ENCODE measurements around a stretch of chr1.

DNA sequence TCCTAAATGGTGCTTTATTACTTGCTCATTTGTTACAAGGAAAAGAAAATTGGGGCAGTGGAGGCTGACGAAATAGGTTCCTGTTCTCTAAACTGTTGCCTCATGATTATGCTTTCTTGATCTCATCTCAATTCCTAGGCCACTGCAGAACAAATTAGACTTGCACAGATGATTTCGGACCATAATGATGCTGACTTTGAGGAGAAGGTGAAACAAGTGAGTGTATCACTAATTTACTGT, 6.3 kb downstream of the UBAP2L start:
- PRO-cap, result no peak

DNA sequence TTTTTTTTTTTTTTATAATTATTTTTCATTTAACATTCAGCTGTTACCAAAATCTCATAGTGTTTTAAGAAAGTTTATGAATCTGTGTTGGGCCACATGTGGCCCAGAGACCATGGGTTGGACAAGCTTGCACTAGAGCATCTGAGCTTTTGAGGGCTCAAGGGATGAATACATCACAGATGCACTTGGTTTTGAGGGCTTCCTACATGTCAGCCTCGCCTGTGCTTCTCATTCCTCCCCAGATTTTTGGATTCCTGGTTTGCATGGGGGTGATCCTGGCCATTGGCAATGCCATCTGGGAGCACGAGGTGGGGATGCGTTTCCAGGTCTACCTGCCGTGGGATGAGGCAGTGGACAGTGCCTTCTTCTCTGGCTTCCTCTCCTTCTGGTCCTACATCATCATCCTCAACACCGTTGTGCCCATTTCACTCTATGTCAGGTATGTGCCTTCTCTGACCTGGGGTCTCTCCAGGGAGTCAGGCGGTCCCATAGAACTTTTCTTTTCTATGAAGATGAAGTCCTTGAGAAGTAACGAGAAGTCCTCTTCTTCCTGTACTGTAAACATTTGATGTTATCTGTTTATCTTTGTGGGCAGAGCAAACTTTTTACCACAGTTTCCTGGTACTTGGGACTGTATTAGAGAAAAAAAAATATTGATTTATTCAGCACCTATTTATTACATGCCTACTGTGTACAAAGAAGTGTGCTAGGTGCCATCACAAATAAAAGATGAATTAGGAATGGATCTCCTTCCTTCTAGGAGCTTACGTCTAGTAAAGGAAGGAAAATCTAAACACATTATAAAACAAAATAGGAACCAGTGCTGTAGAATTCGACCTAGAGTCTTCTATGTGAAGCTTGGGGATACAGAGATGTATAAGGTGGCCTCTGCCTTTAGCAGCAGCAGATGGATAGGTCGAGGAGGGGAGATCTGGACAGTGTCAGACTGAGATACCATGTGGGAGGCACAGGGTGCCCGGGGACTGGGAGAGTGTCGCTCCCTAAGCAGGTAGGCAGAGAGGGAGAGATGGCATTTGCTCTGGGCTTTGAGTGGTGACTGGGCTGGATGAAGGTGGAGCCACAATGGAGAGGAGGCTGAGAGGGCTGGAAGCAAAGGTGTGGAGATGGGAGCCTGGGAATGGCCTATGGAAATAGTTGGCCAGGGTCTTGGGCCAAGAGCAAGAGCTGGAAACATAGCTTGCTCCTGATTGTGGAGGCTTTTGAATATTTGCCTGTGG, 12.2 kb downstream of the ATP8B2 start:
- PRO-cap, result no peak

DNA sequence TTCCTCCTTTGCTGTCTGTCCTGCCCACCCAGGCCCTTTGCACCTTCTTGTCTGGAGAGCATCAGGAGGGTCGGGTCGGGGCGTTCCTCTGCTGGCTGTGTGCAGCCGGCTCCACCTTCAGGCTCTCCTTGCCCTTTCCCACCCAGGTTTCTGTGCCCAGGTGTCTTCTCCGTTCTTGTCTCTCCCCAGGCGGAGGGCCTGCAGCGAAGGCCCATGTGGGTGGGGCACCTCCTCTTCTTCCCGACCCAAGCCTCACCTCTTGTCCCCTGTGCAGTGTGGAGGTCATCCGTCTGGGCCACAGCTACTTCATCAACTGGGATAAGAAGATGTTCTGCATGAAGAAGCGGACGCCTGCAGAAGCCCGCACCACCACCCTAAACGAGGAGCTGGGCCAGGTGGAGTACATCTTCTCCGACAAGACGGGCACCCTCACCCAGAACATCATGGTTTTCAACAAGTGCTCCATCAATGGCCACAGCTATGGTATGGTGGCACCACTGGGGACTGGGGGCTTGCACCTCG, 15.3 kb downstream of the ATP8B2 start:
- PRO-cap, result no peak

- PRO-cap, result no peak
Measured at GRCh38 chr1:154407960-154408384, 2.8 kb downstream of the IL6R start.

- PRO-cap, result no peak
Measured at GRCh38 chr1:154434276-154435439, 29.5 kb downstream of the IL6R start.

DNA sequence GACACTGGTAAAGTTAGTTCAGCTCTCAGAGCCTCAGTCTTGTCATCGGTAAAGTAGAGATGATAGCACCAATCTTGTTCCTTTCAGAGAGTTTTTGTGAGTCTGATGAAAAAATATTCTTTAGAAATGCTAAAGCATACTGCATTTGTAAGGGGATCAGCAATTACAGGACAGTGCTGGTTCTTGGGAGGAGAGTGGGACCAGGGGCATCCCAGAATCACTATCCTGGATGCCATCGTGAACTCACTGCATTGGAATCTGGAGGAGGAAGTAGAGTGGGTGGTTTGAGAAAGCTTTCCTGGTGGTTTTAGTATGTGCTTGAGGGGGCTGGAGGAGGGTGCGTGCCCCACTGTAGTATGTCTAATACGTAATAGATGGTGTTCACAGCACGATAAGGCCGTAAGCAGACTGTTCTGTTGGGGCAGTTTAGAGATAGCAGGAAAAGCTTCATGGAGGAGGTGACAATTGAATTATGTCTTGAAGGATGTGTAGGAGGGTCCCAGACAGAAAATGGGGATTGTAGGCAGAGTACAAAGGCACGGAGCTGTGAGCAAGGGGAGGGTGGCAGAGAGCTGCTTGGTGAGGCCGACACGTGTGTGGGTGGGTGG, 36.8 kb downstream of the IL6R start:
- PRO-cap, result no peak

GRCh38 chr1:154499431-154499987, 2.5 kb upstream of the TDRD10 start:
- PRO-cap, result no peak

DNA sequence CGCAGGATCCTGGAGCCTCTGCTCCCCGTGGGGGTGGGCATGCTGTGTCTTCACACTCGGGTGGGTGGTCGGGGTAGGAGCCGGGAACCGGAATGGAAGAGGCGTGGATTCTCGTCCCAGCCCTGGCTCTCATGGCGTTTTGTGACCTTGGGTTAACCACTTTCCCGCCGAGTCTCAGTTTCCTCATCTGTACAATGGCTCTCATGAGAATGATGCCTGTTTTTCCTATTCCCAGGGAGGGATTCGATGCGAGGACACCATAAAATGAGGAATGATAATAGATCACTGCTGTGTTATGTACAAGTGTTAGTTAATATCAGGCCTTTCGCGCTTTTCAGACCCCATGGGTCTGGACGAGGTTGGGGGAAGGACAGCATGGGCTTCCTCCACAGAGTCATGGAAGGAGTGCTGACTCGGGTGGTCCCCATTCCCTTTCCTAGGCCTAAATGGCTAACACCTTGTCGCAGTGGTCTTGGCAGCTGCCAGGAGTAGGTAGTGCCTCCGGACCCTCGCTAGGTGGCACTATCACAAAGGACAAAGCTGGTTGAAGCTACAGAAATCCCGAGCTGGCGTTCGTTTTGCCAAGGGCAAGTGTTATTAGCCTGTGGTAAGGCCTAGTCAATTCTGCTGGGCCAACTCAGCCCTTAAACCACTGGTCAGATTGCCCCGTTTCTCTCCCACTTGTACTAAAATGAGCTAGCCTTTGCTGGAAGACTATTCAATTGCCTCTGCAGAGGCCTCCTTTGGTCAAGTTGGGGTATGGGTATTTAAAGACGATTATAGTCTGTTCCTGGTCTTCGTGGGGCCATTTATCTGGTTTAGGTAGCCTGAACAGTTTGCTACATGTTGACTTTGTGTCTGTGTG, 938 bp upstream of the UBE2Q1 start:
- PRO-cap, result no peak

DNA sequence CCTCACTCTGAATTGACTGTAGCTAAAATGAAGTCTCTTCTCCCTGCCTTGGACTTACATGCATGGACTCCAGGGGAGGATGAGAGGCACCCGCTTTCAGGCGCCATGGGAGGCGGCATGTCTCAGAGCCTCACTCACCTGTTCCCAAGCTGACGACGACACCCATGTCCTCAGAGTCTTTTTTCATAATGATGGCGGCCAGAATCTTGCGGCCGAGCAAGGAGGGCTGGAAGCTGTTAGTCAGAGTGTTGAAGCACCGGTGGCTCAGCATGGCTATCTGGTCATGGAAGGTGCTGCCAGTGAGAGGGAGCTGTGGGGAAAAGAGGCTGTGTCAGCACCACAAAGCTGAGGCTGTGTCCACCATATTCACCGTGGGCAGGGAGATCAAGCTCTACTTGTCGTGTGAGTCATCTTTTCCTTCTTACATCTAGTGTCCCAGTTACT, 18.3 kb downstream of the ADAR start:
- PRO-cap, result no peak

GRCh38 chr1:154600935-154601766, 6.8 kb downstream of the ADAR start:
- PRO-cap, result no peak

- PRO-cap, result no peak
Measured at GRCh38 chr1:154835884-154836274, 34.2 kb downstream of the KCNN3 start.

DNA sequence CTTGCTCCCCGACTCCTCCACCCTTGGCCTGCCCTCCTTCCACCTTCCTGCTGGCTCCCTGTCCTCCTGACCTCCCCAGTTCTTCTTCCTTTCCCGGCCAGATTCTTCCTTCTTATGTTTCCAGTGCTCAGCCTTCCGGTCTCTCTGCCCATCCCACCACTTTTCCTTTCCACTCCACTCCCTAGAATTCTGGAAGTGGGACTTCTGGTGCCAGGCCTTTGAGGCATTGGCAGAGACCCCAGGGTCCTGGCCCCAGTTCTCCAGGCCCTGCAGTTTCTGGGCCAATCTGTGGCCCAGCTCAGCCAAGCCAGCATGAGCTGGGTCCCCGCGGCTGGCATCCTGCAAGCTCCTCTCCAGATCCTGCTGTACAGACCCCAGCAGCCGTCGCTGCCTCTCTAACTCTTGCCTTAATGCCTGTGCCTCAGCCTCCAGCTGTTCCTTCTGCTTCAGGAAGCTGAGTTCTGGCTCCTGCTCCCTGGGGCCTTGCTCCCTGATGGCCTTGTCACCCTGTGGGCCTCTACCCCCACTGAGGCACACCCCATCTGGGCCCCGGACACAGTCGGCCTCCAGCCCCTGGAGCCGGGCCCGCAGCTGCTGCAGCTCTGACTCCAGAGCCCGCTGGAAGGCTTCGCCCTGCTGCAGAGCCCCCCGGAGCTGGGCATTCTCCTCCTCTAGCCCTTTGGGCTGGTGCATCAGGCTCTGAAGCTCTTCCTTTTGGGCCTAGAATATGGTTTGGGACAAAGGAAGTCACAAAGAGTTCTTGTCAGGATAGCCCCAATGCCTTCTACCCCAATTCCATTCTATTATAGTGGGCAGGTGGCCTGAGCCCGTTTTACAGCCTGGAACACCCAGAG, 9.6 kb downstream of the PBXIP1 start:
- PRO-cap, result no peak

DNA sequence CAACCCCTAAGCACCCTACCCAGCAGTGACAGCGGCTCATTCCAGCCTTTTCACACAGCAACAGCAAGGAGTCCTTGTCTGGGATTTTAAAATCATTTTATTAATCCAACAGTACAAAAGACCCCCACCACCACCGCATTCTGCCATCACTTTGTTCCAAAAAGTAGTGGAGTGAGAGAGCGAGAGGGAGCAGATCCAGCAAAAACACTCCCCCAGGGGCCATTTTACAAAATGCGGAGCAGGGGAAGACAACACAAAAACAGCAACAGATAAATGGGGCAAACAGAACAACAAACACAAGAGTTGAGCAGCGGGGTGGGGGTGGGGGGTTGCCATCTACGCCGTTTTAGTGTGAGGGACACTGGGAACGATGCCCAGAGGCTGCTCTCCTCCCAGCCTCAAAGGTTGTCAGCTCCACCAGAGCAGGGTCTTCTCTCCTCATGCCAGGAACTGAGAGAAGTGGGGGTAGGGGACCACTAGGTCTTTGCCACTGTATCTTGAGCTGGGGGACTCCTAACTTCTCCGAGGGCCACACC, 1.1 kb upstream of the PBXIP1 start:
- PRO-cap, result no peak

DNA sequence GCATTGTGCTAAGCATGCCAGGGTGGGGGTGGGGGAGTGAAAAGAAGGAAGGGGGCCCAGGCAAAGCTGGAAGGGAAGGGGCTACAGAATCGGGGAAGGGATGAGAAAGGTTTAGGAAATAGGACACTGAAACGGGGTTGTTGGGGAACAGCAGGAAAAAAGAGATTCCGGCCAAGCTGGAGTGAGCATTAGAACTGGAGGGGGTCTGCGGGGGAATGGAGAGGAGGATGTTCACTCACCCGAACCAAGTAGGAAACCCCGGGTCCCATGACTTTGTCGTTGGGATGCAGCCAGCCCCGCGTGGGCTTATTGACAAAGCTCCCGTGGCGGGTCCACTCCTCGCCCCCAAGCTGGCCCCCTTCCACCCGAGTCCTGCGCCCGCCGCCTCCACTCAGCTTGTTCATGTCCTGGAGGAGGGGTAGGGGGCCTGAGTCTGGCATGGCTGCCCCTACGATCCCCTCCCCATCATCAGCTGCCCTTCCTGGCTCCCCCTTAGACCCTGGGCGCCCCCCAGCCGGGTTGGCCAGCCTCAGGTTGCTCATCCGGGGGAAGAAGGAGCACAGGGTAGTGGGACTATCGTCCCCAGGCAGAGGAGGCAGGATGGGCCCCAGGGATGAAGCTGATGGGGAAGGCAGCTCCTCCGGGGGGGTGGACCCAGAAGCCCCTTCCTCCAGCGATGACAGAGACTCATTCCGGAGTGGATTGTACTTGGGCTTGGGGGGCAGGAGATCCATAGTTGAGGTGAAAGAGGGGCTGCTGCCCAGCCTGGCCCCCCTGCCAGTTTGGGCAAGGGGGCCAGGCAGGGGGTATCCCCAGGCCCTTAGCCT, 541 bp downstream of the SHC1 start:
- PRO-cap, result no peak

GRCh38 chr1:154975383-154976457, 1.2 kb downstream of the CKS1B start:
- PRO-cap, result no peak

DNA sequence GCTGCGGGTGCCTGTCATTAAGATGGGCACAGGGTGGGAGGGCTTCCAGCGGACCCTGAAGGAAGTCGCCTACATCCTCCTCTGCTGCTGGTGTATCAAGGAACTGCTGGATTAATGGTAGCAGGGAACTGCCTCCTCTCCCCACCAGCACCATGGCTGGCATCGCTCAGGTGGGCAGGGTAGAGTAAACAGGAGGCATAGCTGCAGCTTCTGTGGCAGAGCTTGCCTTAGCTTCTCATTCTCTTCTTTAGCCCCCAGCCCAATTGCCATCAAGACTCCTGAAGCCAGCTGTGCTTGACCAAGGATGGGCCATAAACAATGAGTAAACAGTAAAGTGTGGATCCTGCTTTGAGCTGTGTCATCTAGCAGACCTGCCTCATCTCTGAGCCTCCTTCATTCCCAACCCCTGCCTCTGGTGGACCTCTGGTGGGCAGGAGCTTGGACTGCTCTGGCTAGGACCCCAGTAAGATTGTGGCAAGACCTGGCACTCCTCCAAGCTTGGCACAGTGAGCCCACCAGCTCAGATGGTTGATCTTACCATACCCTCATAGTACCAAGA, 372 bp downstream of the LENEP start:
- PRO-cap, result no peak

DNA sequence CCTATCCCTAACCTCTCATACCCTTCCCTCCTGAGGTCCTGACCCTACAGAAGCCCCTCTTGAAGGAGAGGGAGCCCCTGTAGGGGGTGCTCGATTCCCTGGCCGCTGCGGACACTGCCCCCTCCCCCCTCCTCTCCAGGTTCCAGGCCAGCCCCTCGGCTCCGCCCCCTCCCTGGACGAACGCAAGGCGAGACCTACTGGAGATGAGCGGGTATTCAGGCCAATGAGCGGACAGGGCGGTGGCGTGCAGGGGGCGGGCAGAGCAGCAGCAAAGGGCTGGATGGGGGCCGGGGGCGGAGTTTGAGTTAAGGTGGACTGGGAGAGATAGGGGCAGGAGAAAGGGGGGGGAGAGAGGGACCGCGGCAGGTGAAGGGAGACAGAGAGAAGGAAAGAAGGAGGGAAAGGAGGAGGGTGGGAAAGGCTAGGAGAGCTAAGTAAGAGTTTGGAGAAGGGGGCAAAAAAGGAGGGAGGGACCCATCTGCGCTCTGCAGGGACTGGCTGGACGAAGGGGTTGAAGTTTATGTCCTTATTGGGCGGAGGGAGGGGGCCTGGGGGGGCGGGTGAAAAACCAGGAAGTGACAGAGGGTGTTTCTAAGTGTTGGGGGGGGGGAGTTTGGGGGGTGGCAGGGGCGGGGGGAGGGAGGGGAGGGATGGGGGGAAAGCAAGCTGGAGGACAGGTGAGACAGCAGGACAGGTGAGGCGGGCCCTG, 455 bp upstream of the ZBTB7B start:
- PRO-cap, result bidirectional peak, plus-strand start at position 303 of the sequence, minus-strand start at position 116 of the sequence

- PRO-cap, result no peak
Measured at GRCh38 chr1:155015989-155016853, 13.6 kb downstream of the ZBTB7B start.

DNA sequence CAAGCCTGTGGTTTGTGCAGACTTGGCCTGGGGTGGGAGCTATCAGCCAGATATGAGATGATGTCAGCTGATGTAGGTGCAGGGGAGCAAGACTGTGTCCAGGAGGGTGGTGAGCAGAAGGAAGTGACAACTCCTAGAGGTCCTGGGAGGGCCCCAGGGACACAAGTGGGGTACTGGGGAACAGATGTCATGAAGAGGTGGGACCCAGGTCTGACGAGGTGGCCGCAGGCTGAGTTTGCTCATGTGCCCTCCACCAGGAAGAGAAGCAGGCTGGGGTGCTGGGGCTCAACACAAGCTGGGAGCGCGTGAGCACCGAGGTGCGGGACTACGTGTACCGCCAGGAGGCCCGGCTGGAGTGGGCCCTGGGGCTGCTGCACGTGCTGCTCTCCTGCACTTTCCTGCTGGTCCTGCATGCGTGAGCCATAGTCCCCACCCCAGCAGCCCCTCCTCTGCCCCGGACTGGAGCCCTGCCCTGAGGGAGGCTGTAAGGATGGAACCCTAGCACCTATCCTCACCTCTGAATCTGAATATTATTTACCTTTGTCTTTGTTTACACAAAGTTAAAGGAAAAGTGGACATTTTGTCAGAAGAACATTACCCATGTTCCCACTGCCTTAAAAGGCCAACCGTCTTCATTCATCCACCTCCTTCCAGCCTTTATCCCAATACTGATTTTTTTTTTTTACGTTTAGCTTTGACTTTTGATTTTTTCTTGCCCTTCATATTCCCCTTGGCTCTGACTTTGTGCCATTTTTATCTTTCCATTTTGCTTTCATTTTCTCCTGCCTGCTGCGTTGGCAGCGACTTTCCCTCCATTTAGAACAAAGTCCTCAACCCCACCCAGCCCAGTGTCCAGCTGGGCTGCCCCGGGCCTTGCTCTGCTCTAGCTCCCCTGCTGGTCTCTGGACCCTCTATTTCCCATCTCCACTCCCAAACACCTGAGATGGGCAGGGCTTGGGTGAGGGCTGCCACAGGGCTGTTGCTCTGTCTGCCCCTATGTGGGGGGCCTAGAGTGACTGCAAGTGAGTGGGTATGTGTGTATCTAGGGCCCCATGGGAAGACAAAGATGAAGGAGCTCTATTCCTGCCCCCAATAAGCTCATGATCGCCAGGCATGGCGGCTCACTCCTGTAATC, 7.7 kb upstream of the ADAM15 start:
- PRO-cap, result no peak

GRCh38 chr1:155080398-155081055, 1.9 kb downstream of the EFNA3 start:
- PRO-cap, result no peak